Metanephros (tissue), 2 donors: ENCODE data around the gene CEP85.

DNA sequence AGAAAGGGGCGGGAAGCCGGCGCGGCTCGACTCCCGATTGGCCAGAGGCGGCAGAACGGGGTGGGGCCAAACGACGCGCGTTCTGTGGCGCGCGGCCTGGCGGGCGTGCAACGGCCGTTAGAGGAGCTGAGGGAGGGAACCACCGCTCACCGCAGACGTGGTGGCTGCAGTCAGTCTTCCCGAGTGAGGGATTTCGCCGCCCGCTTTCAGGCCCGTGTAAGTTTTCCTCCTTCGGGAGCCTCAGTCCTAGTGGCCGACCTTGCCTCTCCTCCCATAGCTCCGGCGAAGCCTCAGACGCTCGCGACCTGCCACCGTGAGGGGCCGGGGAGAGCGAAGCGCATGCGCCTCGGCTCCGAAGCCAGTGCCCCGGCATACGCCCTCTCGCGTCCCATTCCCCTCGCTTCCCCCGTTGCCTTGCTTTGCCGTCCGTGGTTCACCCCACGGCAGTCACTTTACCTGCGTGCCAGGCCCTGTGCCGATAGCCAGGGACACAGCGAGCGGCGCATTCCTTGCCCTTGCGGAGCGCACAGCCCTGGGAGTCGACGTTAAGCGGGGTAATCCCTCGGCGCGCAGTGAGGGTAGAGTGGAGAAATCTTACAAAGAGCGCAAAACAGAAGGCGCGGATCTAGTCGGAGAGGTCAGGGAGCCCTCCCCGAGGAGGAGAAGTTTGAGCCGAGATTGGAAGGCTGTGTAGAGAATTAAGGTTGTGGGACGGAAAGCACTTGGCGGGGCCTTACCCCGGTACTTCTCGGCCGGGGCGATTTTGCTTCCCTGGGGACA, at the start of gene CEP85:
Gene CEP85 (plus strand): TSS at position 106 of the 780 bp plus-strand sequence.
- RAMPAGE, long total RNA = start-site peak on the plus strand centred at position 105 of the sequence, 61 bp wide, 203 and 102 reads in 2 replicates

- RAMPAGE, long total RNA = no peak
Measured at GRCh38 chr1:26254946-26255410, 21.0 kb downstream of the CEP85 start.

- RAMPAGE, long total RNA = no peak
Measured at GRCh38 chr1:26279322-26279901, 474 bp upstream of the SH3BGRL3 start.

DNA sequence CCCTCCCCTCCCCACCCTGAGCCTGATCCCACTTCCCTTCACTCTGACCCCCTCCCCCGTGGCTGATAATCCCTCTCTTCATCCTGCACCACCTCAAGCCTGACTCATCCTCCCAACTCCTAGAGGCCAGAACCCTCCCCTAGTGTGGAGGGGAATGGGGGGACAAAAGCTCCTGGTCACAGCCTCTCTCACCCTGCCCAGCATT, 521 bp downstream of the SH3BGRL3 start:
- RAMPAGE, long total RNA = no peak

DNA sequence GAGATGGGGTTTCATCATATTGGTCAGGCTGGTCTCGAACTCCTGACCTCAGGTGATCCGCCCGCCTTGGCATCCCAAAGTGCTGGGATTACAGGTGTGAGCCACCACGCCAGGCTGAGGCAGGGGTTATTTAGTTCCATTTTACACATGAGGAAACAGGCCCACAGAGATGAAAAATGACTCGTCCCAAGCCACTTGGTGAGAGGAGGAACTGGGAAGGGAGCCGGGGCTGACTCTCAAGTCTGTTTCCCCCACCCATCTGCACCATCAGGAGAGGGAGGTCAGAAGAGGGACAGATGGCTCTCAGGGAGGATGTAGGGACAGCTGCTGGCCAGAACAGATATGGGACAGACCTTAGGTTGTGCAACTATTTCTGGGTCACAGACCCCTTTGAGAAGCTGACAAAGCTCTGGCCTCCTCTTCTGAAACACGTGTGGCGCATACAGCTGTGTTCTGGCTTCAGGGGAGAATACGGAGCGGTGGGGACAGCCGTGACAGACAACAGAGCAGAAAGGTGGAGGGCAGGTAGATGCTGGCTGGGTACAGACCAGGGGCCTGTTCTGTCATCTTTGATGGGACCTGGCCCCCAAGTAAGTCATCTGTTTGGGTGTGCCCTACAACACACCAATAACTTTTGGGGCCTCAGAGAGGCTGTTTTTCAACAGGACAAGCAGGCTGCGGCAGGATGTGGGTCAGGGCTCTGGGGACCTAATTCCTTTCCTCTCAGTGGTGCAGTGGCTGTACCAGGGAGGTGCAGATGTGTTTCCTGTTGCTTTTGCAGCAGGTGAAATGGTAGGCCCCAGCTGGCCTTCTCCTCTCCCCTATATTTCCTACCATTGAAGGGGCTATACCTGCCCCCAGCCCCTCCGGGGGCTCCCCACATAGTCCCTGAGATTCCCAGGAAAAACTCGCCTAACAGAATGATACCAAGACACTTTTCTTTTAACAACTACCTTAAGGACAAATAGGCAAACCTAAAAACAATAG, 7.3 kb downstream of the SH3BGRL3 start:
- RAMPAGE, long total RNA = no peak

DNA sequence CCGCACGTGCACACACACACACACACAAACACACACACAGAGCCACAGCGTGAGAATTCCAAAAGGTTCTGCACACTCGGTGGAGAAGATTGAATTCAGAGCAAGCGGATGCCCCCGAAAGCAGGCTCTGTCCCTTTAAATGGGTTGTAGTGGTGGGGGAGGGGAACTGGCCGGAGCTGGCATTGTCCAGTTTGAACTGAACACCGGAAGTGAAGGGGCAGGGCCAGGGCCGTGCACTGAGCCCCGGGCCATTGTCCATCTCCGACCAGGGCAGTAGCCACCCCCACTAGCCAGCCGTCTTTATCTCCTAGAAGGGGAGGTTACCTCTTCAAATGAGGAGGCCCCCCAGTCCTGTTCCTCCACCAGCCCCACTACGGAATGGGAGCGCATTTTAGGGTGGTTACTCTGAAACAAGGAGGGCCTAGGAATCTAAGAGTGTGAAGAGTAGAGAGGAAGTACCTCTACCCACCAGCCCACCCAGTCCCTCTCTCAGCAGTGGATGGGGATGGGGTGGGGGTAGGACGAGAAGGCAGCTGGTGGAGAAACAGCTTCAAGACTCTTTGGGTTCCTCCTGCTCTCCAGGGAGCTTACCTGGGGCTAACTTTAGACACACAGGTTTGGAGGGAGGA, 1.2 kb upstream of the LIN28A start:
- RAMPAGE, long total RNA = no peak

DNA sequence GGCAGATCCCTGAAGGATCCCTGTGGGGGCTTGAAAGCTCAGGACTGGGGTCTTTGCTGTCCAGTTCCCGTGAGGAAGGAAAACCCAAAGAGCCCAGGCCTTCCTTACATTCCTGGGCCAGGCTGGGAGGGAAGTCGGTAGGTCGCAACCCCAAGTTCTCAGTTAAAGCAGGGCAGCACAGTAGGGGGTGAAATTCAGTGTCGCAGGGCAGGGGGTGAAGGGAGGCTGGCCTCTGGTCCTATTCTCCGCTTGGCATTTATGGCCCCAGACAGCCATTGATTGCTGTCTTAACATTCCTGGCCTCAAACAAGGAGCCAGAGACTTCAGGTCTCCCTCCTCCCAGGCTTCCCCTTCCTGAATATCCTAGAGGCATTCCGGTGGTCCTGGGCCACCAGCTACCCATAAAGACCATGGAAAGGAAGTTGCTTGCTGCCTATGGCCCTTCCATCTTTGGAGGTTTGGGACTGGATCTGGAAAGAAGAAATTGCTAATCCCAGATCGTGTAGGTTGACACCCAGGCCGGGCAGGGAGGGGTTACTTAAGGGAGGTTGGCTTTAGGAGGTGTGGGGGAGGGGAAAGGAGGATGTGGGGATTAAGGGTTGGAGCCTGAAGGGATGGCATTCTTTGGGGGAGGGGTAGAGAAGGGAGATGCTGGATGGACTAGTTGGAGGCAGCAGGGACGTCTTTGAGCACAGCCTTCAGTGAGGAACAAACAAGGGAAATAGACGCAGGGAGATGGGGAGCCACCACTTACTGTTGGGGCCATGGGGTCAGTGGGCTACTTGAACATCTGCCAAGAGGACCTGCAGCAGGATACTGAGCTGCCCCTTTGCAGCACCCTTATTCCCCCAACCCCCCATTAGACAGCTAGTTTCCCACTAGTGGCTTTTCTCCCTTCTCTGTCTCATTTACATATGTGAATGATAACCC, 1.8 kb downstream of the LIN28A start:
- RAMPAGE, long total RNA = no peak

GRCh38 chr1:26476860-26477841, 4.9 kb downstream of the HMGN2 start:
- RAMPAGE, long total RNA = no peak

- RAMPAGE, long total RNA = no peak
Measured at GRCh38 chr1:26537741-26538549, 8.4 kb downstream of the RPS6KA1 start.

DNA sequence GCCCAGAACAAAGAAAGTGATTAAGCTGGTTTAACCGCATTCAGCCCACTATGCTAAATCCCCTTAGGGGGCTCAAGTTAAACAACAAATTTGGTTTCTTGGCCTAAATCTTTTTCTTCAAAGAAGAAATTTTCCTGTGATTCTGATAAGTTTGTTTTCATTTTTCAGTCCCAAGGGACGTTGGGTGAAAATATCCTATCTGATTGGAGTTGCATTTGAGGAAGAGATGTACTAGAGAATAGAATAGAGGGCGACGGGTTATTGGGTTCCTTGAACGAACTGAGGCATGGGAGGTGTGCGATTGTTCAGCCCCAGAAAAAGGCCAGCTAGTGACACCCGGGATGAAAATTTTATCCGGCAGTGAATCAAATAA, 76.5 kb upstream of the ARID1A start:
- RAMPAGE, long total RNA = no peak

- RAMPAGE, long total RNA = no peak
Measured at GRCh38 chr1:26694914-26695345, 885 bp upstream of the ARID1A start.

GRCh38 chr1:26697450-26697716, 1.6 kb downstream of the ARID1A start:
- RAMPAGE, long total RNA = no peak

DNA sequence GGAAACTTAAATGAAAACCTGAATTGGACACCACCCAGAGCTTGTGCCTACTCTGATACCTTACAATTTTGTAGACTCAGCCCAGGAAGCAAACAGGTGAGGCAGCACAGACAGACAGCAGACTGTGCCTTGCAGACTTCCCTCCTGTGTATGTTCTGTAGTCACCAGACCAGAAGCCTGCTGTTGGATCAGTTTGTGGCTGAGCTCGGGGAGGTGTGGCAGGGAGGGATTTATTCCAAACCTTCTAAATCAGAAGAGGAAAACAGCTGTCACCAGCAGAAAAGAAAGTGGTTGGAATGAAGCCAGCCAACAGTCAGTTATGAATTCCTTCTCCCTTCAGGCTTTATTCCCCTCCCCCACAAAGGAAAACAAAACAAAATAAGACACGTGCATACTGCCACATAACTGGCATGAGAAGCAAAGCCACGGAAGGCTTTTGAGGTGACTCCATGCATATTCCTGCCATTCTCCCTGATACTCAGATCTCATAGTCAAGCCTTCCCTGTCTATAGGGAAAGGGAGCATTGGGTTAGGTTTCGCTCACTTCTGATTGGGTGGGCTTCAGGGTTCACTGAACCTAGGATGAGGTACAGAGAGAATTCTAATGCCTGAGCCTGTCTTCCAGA, 19.0 kb upstream of the PIGV start:
- RAMPAGE, long total RNA = no peak

DNA sequence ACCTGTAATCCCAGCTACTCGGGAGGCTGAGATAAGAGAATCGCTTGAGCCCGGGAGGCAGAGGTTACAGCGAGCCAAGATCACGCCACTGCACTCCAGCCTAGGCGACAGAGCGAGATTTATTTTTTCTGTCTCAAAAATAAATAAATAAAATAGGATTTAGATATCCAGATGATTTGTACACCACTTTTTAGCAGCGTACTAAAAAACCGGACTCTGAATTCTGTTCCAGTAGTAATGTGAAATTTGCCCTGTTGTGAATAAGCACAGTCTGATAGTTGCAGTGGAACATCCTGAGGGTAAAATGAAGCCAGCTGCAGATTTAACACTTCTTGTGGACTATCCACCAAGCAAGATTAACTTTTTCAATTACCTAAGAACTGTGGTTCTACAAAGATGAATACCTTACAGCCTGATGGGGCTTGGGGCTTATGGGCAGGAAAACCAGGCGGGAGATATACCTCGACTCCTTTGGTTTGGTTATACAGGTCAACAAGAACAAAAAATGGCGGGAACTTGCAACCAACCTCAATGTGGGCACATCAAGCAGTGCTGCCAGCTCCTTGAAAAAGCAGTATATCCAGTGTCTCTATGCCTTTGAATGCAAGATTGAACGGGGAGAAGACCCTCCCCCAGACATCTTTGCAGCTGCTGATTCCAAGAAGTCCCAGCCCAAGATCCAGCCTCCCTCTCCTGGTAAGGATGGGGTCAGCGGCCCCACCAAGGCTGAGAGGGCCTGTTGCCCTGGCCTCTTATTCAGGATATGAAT, 16.9 kb upstream of the PIGV start:
- RAMPAGE, long total RNA = no peak

DNA sequence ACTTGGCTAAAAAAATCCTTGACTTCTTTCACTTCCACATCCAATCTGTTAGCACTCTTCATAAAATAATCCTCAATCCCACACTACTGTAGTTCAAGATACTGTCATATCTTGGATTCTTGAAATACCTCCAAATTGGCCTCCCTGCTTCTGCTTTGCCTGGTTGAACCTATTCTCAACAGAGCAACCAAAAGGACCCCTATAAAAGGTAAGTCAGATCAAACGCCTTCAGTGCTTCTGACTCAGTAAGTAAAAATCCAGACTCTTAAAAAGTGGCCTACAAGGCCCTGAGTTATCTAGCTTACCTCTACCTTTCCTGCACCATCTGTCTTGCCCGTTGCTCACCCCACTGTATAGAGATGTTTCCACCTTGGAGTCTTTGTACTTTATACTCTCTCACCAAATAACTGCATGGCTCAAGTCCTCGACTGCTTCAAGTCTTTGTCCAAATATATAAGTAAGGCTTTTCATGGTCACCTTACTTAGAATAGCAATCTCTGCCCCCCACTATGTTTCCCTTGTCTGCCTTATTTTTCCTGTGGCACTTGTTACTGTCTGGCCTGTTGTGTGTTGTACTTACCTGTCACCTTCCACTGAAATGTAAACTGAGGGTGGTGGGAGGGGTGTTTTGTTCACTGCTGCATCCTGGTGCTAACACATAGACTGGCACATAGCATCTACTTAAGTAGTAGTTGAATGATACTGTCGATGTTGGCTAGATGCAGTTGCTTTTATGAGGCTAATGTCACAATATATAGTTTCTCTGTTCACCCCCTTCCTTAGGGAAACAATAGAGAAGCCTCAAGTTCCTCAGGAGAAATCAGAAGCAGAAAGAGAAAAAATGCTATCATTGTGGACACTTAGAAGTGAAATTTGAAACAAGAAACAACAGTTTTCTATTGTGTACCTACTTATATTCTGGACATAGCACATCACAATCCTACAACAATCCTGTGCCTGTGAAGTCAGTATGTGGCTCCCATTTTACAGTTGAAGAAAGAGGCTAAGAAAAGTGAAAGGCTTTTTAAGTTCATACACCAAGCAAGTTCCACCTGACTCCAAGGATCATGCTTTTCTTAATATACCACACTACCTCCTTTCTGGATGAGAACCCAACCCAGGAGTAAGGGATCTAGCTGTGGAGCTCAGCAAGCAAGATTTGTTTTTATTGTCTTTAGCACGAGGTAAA, 4.8 kb upstream of the PIGV start:
- RAMPAGE, long total RNA = no peak

DNA sequence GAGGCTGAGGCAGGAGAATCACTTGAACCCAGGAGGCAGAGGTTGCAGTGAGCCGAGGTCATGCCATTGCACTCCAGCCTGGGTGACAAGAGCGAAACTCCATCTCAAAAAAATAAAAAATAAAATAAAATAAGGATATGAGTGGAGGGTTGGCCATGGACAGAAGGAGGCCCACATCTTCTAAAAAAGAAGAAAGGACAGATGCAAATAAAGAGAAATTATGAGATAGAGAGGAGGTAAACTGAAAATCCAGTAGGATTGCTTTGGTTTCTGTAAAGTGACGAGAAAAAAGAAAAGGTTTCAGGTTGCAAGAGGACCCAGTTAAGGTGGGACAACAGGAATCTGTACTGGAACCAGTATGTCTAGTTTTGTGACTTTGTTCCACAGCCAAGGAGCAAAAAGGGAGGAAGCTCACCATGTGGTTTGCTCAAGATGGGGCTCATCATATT, 1.9 kb upstream of the ZDHHC18 start:
- RAMPAGE, long total RNA = no peak

DNA sequence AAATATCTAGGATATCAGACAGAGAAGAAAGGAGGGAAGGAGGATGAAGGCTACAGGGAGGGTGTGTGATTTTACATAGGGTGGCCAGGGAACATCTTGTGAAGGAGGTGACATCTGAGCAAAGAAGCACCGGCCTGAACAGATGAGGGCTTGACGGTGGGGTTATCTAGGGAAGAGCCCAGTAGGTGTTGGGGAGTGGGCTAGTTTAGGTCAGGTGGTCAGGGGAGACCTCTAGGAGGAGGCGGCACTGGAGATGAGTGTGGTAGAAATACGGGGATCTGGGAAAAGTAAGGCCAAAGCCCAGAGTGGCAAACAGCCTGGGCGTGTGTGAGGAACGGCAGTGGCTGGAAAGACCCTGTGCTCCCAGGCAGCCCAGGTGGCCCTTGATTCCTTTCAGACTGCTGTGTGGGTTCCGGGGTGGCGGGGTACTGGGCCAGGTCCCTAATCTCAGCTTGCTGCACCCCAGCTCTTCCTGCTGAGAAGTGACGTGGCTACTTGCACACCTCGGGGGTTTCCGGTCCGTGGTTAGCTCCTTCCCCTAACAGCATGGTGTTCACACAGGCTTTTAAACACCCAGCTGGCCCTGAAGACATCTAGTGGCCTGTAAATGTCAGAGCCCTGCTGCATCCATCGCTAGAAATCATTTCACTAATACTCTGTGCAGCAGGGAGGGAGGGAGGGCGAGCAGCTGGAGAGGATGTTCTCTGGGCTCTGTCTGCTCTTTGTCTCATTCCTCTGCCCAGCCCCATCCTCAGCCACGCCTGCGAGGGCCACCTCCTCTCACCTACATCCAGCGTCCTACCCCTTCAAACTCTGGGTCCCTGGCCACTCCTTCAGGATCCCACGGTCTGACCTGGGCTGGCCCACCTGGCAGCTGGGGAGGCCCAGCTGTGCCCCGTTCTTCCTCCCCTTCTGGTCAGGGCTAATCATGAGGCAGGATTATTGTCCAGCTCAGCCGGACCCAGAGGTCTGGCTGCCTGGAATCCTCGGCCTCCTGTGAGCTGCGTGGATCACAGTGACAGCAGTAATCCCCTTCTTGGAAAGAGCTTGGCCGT, 7.1 kb downstream of the ZDHHC18 start:
- RAMPAGE, long total RNA = no peak

DNA sequence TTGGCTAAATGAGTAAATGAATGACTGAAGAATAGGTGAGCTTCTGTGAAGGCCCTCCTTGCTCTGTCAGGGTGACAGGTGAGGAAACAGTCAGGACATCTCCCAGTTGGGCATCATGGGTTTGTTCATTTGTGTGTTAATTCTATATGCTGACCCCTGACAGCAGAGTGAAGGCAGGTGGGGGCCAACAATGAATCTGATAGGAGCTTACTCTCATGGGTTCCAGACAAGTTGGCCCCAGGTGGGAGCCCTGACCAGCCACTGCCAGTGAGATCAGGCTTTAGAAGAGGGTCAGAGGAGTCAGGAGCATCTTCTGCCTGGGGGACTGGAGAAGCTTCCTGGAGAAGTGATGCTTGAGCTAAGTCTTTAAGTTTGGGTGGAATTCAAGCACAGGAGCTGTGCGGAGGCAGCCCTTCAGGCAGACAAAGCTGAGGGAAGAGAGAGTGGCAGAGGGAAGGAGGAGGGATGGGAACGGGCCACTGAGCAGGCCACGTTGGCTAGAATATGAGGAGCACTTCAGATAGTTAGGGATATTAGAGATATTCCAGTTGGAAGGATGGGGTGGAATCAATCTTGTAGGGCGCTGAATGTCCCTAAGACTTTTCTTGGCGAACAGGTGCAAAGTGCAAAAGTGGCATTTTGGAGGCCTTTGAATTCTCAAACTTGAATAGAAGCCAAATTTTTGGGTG, 8.3 kb downstream of the ZDHHC18 start:
- RAMPAGE, long total RNA = no peak

DNA sequence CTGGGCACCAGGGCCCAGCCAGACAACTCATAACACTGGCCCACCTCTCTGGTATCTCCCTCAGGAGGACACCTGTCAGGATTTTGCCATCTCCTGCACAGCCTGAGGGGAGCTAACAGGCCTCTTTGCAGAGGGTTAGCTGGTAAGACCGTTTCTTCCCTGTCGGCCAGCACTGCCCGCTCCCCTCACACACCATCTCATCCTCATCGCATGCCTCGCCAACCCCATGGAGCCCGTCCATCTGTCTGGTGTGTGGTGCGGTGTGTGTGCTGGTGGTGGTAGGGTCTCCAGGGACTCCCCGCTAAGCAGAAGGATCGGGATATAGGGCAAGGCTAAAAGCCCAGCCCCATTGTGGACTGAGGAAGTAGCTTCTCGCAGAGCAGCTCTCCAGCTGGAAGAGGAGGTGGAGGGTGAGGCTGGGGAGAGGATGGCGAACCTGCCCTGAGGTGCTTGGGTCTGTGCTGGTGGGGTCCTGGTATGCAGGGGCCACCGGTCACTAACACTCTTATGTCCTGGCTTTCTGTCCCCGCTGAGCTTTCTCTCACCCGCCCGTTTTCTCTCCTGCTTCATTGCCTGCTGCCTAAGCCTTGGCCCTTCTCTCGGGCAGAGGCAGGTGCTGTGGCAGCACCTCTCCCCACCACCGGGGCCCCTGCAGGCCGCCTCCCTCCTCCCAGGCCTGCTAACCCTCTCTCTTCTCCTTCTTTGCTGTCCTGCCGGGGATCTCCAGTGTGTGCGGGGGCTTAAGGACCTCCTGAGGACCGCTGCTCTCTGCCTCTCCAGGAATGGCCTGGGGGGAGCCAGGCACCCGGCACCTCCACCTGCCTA, 6.6 kb upstream of the SFN start:
- RAMPAGE, long total RNA = no peak

- RAMPAGE, long total RNA = no peak
Measured at GRCh38 chr1:26864546-26865622, 1.9 kb downstream of the SFN start.